Epithelial cell of alveolus of lung (primary cell): Measurements from ENCODE around the genes GOLGA6L22, GABRA5 and HERC2.

GRCh38 chr15:20103443-20103794 lies 438.2 kb downstream of the GOLGA6L6 start:
- RAMPAGE, long total RNA, result no peak
- RRBS, result no CpG with 5 or more reads among the region's 3 CpGs

DNA sequence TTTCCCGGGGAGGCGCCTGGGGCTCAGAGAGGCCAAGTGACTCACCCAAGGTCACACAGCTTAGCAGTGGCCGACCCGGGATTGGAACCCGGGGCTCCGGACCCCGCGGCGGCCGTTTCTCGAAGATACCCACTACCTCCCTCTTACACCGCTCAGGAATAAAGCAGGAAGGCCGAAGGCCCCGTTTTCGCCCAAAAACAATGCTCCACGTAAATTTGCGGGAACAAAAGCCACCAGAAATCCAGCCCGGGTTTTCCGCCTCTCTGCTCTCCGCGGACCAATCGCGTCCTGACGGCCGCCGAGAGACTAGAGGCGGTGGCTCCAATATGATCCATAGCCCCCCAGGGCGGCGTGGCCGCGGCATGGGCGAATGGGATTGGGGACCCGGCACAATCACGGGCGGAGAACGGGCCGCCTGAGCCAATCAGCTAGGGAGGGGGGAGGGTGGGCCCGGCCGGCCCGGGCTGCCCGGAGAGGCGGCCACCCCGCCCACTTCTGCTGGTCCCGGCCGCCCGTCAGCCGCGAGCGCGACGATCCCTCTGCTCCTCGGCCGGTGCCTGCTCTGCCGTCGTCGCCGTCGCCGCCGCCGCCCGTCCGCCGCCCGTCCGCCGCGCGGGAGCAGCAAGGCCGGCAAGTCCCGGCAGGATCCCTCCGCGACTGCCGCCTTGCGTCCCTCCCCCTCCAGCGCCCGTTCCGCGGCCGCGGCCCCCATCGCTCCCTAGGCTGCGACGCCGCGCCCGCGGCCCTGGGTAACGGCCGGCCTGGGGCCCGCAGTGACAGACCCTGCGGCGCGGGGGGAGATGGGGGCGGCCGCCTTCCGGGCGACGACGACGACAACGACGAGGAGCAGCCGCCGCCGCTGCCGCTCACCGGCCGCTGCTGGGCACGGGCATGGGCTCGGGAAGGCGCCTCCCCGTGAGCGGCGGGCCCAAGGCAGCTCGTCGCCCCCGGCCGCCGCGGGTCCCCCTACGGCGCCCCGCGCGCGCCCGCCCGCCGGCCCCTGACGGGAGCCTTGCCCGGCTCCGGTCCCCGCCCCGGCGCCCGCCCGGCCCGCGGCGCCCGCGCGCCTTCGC lies 163.2 kb downstream of the OR4N4 start:
- RAMPAGE, long total RNA, result no peak
- RRBS, result 48% methylated on average over 23 of the region's 145 CpGs

DNA sequence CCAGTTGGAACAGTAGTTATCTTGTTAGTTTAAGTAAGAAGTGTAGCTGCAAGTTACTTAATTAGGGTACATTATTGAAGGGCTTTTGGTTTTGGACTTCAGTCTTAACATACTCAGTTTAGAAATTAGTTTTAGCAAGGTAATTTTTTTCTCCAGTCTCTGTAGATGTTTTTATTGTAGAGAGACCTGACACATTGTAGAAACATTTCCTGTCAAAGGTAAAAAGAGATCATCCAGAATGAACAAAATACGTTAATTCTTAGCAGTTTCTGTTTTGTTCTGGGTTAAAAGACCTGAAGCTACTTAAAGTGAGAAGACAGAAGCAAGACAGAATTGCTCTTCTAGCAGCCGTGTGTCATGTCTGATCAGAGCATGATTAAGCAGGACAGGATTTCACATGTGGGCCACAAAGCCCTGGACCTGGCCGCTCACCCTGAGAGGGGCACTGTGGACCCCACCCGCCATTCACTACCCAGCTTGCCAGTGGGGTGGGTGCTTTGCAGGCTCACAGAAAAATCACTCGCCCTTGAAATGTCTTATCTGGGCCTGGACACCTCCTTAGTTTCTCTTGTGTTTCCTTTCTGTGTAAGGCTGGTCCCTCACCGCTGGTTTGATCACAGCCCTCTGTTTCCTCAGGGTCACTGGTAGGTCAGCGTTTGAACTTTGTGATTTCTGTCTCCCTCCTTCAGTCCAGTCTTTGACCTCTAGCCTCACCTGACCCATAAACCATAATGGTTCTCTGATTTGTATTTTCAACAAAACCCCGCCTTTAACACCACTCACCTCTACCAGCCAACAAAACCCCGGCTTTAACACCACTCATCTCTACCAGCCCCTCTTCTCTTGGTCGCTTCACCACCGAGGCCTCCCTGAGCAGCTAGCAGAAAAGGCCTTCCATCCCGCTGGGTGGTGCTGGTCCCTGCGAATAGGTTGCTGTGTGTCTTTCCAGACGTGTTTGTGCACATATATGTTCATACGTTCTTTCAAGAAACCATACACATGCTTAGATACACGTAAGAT lies 170.9 kb downstream of the OR4N4 start:
- RAMPAGE, long total RNA, result no peak
- RRBS, result no CpG with 5 or more reads among the region's 16 CpGs

DNA sequence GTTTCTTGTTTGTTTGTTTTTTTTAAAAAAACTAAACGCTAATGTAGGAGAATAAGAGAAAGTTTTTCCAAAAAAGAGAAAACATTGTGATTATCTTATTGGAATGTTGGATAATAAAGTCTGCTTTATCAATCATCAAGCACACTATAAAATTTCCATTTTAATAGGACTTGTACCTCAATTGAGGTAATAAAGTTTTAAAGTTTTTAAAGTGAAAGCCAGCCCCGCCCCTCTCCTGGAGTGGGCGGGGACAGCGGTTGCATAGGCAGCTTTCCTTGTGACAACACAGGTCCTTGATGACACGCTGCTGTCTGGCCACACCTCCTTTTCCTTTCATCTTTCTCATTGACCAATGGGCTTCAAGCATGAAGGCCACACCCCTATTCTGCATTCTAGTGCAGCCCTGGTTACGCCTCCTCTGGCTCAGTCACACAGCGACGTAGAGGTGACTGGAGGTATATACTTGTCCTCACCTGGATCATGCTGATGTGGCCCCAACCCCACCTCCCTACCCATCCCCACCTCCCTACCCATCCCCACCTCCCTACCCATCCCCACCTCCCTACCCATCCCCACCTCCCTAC lies at the start of gene GOLGA6L22:
TSS of gene GOLGA6L22 (plus strand) at position 390 of the 584 bp plus-strand sequence.
- RAMPAGE, long total RNA, result no peak
- RRBS, result no CpG with 5 or more reads among the region's 8 CpGs

GRCh38 chr15:22827661-22828369 lies 10.7 kb upstream of the NIPA2 start:
- RAMPAGE, long total RNA, result no peak
- RRBS, result no CpG with 5 or more reads among the region's 16 CpGs

- RAMPAGE, long total RNA, result no peak
- RRBS, result no CpG with 5 or more reads among the region's 7 CpGs
Measured at GRCh38 chr15:22839384-22839766, 909 bp downstream of the NIPA2 start.

DNA sequence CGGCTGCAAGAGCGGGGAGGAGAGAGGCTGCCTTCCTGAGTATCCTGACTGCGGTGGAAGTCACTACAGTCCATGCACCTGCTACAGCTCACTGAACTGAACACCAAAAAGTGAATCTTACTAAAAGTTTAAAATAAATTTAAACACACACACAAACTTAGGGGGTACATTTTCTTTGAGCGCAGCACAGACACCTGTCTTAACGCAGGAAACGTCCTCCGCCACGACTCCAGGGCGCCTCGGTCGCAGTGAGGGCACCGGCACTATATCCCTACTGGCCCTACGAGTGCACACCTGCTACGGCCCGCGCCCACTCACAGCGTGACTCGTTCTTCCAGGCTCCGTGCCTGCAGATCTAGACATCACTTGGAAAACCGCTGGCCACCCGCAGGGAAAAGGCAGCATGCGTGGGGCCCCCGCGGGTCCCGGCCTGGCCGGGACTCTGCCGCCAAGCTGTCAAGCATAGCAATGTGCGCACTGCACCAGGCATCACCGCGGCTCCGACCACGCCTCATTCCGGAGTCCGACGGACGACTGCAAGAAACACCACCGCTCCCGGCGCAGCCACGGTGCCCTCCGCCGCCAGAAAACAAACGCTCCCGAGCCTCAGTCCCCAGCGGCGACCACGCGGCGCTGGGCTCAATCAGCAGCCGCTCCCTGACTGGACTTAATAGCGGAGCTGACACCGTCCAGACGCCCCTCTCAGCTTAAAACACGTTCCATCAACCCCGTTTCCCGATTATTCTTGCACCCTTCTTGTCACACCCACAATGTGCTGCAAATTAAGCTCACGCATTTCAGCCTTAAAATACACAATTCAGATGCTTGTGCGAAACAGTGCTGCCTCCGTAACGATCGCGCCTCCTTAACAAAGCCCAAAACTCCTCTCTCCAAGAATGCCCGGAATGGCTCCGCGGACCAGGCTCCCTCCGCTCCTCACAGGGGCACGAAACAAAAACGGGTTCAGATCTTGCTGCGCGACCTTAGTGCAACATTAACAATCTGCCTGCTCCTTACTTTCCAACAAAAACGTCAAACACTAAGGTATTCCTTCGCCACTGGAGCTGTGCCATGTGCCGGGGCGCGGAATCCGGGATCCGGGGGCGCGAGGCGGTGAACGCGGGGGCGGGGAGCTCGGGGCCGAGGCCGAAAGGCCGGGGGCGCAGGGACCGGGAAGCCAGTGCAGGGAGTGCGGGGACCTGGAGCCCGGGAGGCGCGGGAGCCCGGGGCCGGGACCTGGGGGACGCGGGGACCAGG lies 873 bp downstream of the CYFIP1 start:
- RAMPAGE, long total RNA, result no peak
- RRBS, result no CpG with 5 or more reads among the region's 97 CpGs

DNA sequence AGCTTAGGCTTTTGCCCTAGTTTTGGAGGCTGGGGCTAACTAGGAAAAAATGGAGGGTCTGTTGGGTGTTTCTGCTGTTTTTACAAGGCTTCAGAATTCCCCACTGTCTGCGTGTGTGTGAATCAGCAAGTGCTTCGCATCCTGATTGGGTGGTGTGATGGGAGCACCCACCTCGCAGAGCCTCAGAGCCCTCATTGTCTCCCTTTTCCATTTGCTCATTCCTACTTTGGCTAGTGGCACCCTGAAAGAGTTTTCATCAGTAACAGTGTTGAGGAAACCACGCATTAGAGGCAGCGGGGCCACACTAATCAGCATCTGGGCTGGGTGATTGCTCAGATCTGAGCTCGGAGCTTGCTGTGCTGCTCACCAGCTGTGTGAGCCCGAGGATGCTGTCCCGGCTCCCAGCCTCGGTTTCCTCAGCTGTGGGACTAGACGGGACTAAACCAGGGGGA lies 40.6 kb downstream of the GOLGA8S start:
- RAMPAGE, long total RNA, result no peak
- RRBS, result no CpG with 5 or more reads among the region's 10 CpGs

DNA sequence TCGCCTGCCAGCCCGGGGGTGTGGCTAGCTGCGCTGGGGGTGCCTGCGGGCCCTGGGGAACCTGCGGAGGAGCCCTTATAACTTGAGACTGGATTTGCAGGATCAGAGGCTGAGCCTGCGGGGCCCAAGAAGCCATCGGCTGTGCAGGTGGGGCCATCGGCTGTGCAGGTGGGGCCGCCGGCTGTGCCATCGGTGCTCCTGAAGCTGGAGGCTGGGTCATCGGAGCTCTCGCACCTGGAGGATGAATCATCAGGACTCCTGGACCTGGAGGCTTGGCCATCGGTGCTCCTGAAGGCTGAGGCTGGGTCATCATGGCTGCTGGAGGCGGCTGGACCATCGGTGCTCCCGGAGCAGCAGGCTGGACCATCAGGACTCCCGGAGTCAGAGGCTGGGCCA lies 1.0 kb downstream of the MAGEL2 start:
- RAMPAGE, long total RNA, result no peak
- RRBS, result no CpG with 5 or more reads among the region's 18 CpGs

GRCh38 chr15:23897505-23898074 lies 210.5 kb upstream of the NDN start:
- RAMPAGE, long total RNA, result no peak
- RRBS, result 26% methylated on average over 5 of the region's 28 CpGs

- RAMPAGE, long total RNA, result no peak
- RRBS, result no CpG with 5 or more reads among the region's 4 CpGs
Measured at GRCh38 chr15:25081225-25081424, 126.3 kb downstream of the SNRPN start.

- RAMPAGE, long total RNA, result no peak
- RRBS, result no CpG with 5 or more reads among the region's 12 CpGs
Measured at GRCh38 chr15:25439443-25439853, 624 bp upstream of the UBE3A start.

- RAMPAGE, long total RNA, result no peak
- RRBS, result no CpG with 5 or more reads among the region's 15 CpGs
Measured at GRCh38 chr15:25481131-25482065, 42.6 kb upstream of the UBE3A start.

DNA sequence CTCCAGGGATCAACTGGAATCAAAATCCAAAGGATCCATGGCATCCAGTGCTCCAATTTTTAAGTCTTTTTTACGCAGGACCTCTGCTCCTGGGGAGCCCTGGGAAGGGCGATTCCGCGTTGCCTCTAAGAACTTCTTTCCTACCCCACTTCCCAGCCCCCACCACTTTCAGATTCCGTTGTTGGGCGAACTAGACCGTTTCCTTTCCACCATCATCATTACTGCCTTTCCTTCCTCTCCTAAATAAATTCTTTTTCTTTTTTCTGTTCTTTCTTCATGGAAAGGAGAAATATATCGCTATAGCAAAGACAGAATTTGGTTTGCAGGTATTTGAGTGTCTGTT lies 528 bp upstream of the ATP10A start:
- RAMPAGE, long total RNA, result no peak
- RRBS, result no CpG with 5 or more reads among the region's 8 CpGs

DNA sequence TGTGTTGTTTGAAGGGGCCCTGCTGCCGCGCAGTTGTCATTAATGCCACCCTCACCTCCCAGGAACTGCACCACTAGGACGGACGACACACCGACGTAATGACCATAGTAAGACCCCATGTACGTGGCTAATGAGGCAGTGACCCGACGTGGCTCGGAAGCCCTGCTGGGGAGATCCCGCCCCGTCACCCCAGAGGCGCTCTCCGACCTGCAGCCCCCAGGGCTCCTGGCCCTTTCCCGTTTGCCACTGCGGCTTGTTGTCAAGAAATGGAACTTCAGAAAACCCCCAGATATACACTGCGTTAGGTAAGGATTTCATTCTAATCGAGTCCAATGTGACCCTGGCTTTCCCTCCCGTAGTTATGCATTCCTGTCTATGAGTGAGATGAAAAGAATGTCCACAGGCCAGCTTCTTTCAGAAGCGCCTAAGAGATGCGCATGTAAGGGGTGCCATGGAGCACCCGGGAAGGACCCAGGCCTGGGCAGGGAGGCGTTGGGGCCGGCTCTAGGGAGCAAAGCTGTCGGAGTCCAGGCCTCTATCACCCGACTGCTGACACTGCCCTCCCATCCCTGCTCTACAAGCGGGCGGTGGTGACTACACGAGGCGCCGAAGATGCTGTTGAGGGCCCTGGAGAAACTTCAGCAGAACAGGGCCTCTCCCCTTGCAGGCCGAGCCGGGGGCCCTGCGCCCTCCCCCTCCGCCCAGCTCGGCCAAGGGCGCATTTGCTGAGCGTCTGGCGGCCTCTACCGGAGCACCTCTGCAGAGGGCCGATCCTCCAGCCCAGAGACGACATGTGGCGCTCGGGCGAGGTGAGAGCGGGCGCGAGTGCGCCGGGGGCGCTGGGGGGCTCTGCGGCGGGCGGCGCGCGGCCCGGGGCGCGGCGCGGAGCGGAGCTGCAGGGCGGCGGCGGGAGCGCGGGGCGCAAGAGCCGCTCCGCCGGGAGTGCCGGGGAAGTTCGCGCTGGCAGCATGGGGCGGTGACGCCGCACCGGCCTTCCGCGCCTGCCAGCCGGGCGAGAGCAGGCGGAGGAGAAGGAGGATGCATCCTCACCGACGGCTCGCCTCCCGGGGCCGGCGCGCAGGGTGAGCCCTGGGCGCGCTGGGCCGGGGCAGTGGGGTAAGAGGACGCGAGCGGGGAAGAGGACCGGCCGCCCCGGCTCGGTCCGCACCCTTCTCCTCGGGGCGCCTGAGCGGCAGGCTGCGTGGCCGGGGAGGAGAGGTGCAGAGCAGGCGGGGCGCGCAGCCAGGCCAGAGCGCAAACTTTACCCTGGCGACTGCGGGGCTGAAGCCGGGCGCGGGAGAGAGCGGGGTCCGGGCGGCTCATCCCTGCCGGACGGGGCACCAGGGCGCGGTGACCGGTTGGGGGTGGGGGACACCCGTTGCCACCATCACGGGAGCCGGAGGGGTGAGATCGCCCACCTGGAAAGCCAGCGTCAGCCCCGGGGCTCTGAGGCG lies at the start of gene GABRA5:
TSS of gene GABRA5 (plus strand) at position 760 of the 1,454 bp plus-strand sequence.
- RAMPAGE, long total RNA, result no peak
- RRBS, result 2% methylated on average over 76 of the region's 131 CpGs

DNA sequence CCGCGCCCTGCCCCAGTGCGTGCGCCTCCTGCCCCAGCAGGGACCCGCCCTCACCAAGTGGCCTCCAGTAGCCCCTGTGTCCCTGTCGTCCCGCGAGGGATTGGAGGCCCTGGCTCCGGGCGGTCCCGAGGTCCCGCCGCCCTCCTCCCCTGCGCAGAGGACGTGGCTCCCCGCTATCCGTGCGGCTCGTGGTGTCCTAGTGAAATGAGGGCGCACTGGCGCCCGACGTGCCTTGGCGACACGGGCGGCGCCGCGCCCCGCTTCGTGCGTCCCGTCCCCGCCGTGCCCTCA lies 557.6 kb downstream of the OCA2 start:
- RAMPAGE, long total RNA, result no peak
- RRBS, result no CpG with 5 or more reads among the region's 35 CpGs

- RAMPAGE, long total RNA, result no peak
- RRBS, result 16% methylated on average over 44 of the region's 95 CpGs
Measured at GRCh38 chr15:28094380-28095529, 4.4 kb downstream of the OCA2 start.

GRCh38 chr15:28322024-28322291 lies at the start of gene HERC2:
HERC2 (minus strand) TSS chr15:28322179.
- RAMPAGE, long total RNA, result no peak
- RRBS, result no CpG with 5 or more reads among the region's 43 CpGs

GRCh38 chr15:29139831-29140534 lies 129.6 kb downstream of the NSMCE3 start:
- RAMPAGE, long total RNA, result no peak
- RRBS, result 1% methylated on average over 7 of the region's 22 CpGs

DNA sequence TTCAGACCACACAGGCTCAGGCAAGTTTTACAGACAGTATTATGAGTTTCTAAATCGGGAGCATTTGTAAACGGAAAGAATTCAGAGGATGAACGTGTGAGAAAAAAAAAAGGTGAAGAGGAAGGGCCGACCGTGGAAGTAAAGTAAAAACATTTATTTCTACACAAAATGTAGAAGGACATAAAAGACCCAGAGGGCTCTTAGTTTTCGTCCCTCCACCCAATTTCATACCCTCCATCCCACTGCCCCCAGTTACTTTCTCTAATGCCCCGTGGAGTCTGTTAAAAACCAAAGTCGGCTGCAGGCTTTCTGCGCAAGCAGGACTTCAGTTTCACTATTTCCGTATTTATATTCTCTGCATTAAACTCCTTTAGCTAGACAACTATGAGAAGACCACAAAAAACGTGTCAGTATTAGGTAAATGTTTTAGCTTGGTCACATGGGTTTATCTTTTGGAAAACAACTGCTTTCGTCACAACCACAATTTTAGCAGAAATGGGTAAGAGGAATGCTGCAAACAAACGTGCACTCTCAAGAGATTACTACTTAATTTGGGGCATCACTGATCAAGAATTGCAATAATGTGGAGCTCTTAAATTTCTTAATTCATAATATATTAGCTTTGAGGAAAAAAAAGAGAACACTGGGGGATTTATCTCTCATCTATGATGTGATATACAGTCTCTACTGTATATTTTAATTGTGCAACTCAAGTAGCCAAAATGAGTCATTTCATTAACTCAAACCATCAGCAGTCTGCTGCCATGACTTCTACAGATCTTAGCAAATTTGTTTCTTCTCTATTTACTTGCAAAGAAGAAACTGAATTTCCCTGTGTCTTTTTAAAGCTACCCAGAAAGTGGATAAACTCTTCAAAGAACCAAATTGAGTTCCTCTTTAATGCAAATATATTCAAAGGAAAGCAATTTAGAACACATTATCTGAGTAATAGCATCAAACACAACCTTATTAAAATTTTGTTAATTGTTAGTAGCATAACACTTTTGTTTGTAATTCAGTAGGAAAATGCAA lies 720 bp upstream of the NSMCE3 start:
- RAMPAGE, long total RNA, result no peak
- RRBS, result no CpG with 5 or more reads among the region's 13 CpGs